ENCODE measurements around a stretch of chr16.

GRCh38 chr16:89822448-89822881 is 5.8 kb upstream of the SPIRE2 start:
- RRBS: no CpG with 5 or more reads among the region's 4 CpGs

GRCh38 chr16:89893381-89894020 is 20.1 kb downstream of the TCF25 start:
- RRBS: no CpG with 5 or more reads among the region's 24 CpGs

DNA sequence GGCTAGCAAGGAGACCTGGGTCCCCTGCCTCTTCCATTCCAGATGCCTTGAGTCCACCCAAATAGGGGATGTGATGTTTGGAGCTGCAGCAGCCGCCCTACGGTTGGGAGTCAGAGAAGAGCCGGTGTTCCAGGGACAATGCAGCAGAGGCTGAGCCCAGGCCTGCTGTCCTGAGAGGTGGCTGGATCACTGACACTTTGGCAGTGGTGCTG is 5.6 kb upstream of the MC1R start:
- RRBS: no CpG with 5 or more reads among the region's 3 CpGs

DNA sequence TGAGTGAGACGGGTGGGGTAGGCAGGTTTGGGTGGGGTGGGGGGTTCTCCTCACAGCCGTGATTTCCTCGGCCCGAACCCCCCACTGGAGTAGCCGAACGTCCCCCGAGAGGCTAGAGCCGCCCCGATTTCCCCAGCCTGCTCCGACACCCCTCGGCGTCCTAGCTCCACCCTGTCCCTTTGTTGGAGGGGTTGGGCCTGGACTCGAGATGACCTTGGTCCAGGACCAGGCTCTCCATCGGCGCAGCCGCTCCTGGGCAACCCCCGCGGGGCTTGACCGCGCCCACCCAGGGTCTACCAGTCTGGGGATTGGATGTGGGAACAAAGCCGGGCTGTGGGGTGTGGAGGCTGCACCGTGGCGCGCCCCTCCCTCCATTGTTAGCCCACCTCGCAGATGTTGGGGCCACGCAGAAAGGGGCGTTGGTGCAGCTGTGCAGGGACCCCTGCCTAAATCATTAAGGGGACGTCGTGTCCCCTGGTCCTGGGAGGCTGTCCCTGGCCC is 727 bp downstream of the TUBB3 start:
- RRBS: no CpG with 5 or more reads among the region's 29 CpGs